ENCODE measurements around the genes RPL22L1 and TMEM212.

DNA sequence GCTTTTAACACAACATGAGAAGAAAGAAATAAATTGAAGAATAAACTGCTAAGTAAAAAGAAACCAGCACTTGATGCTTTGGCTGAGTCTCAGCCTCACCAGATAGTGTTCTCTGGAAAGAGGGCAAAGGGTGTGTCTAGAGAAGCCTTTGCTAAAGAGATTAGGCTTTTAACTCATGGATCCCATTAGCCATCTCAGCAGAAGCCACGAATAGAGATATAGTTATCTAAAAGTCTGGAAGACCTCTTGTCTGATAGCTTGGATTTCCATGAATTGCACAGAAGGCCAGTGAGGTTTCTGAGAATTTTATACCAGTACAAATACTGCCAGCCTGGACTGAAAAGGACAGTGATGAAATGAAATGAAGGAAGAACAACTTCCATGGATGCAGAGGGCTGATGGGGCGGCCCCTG lies 91.4 kb downstream of the RPL22L1 start:
- PRO-cap: no peak

DNA sequence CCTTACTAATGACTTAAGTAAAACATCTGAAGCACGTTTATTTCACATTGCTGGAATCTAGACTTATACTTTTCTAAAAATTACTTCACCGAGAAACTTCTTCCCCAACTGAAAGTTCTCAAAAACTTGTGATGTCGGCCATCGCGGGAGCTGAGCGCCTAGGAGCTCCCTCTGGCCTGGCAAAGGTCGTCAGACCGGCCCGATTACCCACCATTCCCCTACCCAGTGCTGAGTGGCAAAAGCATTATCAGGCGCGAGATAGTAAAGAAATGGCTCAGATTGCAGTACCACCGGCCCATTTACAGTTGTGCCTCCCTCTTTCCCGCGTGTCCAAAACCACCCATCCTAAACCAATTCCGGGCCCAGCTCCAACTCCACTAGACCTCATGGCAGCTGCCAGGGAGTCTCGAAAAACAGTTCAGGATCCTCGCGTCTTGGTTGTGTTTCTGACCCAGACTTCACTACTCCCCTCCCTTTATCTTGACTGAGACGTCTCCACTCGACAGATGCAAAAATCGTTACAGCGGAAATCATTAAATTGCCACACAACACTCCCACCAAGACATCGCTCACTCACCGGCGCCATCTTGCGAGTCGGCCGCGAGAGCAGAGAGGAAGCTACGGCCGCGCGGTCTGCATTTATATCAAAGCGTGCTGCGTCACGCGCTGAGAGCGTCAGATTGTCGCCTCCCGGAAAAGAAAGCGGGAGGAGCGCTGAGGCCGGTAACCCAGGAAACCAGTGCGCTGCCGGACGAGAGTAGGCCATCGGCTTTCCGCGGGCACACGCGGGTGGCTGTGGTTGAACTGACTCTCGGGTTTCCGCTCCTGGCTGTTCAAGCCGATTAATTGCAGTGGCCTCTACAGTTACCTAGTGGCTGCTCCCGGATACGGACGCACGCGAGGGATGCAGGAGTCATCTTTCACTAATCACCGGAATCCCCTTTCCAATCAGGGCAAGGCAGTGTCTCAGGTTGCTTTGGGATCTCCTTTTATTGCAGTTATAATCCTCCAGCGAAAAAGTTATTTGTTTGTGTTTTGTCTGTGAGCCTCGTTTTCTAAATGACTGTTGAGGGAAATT lies at the start of gene RPL22L1:
RPL22L1 (minus strand) TSS at position 614 of the 1,078 bp plus-strand sequence.
- PRO-cap: bidirectional peak, plus-strand start at position 863 of the sequence, minus-strand start at position 614 of the sequence

GRCh38 chr3:171017178-171017578 lies 9.3 kb downstream of the SLC2A2 start:
- PRO-cap: no peak

GRCh38 chr3:171255168-171255890 lies 204.9 kb downstream of the TNIK start:
- PRO-cap: unidirectional peak, plus-strand start at chr3:171255441

- PRO-cap: bidirectional peak, plus-strand start at chr3:171491731, minus-strand start at chr3:171491559
These were observed 31.2 kb upstream of the TNIK start for GRCh38 chr3:171491428-171491839.

GRCh38 chr3:171810906-171812044 lies 992 bp upstream of the PLD1 start:
- PRO-cap: no peak

DNA sequence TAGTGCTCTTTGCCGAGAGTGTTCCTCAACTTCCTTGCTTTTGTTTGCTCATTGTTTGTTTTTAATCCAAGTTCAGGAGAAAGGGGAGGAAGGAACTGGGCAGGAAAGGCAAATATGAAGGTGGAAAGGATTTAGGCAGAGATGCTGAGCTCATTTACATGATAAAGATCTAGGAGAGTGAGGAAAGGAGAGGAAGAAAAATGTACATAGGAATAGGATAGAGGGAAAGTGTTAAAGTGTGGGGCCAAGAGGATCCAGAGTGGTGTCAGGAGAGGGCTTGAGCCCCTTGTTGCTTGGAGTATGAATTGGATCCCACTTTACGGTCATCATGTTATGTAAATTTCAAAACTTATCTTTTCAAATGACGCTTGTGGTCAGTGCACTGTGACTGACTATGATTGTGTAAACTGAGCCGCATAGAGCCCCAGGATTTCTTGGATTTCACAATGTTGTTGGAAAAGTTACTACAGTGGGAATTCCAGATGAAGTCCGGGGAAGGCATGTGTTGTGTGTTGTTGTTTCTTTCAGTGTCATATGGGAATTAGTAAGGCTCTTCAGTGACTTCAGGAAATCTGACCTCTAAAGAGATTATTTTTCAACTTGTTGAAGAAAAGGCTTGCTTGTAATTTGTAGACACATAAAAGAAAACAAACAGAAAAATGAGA lies 15.1 kb upstream of the PLD1 start:
- PRO-cap: no peak

DNA sequence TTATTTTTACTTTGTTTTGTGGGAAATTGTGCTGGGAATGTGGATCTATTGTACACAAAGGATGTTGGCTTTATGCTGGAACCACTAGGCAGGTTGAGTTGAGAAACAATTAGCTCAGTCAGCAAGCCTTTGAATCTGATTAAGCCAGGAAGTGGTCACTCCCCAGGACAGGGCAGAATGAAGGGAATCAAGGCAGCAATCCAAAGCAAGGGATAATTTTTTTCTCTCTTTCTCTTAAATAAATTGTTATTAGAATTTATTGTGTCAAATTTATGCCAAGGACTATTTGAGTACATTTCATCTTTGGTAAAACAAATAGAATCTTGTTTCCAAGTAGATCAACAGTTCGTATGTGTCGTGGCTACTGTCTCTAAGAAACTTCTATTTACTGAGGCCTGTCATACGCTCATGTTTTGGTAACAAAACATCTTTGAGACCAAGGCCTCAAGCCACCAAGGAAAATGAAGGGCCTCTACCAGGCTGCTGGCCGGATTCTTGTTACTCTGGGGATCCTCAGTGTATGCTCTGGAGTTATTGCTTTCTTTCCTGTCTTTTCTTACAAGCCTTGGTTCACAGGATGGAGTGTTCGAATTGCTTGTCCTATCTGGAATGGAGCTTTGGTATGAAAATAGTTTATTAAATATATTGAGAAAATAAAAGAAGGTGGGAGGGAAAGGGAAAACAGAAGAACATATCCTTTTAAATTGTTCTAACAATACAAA lies at the start of gene TMEM212:
TMEM212 (plus strand) TSS at position 427 of the 722 bp plus-strand sequence.
- PRO-cap: no peak

GRCh38 chr3:171972745-171973239 lies 66.6 kb upstream of the FNDC3B start:
- PRO-cap: no peak

DNA sequence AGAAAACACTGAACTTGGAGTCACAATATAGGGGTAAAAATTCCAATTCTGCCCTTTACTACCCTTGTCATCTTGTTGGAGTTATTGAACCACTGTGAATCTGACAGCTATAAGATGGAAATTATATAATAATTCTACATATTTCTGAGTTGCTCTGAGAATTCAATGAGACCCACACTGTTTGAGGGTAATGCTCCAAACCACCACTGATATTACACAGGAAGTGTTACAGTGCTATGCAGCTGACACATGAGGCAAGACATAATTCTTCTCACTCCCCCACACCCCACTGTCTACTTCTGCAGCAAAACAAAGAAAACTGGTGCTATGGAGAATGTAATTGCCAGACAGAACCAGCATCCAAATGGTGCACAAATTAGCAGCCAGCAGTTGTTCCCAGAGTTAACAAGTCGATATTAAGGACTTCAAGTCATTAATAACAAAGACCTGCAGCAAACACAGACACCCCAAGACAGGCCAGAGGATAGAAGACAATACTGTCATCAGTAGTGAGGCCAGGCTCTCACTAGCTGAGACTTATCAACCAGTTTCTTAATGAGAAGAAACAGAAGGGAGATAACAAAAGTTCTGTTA lies 58.9 kb upstream of the FNDC3B start:
- PRO-cap: bidirectional peak, plus-strand start at position 343 of the sequence, minus-strand start at position 208 of the sequence

- PRO-cap: no peak
These were observed 30.9 kb downstream of the FNDC3B start for GRCh38 chr3:172070029-172070886.

GRCh38 chr3:172078488-172079181 lies 39.3 kb downstream of the FNDC3B start:
- PRO-cap: no peak

GRCh38 chr3:172079182-172079592 lies 39.8 kb downstream of the FNDC3B start:
- PRO-cap: no peak

DNA sequence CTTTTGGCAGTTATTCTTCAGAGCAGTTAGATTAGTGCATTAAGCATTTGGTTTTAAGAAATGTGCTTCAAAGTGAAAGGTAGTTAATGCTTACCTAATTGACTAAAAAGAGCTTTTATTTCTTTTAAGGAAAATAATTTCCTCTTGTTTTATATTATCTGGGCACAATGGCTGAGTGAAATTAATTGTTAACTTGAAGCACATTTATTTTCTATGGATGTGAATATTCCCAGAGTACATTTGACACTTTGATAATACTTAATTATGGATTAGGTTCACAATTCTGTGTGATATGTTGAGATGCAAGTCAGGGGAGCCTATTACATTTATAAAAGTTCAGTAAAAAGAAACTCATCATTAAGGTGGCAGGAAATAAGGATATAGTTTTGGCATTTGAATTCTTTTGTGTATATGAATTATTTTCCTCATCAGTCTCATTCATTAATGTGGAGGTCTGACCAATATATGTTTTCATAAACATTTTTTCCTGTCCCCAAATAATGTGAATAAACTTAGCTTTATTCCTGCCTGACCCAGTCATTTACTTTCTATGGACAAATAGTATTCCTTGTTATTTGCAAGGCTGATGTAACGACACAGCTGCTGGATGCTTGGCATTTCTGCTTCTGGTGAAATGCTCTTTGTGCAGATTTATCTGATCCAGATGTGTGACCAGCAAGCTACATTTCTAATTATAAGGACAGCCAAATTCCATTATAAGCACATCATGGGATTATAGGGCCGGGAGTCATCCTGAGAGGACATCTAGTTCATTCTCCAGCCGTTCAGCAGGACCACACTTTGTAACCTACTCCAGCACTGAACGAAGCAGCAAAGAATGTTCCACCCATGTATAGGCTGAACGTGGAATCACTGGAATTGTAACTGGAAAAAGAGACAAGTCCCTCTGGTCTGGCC lies 42.6 kb downstream of the FNDC3B start:
- PRO-cap: no peak

DNA sequence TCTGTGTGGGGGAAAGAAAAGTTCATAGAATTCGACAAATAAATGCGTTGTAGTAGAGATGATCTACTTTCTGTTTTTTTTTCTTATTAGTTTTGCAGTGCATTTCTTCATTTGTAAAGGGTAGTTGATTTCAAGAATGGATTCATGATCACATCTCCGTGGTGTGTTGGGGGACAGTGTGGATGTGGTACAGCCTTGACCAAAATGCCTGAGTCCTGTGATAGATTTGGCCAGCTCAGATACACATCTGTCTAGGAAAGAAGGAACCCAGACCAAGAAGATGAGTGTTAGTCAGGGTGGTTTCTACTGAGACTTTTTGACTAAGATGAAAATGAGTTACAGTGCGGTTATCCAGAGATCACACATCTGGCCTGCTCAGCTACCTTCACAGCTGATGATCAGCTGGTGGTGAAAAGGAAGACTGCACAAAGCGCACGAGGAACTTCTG lies 68.0 kb downstream of the FNDC3B start:
- PRO-cap: bidirectional peak, plus-strand start at position 394 of the sequence, minus-strand start at position 279 of the sequence

DNA sequence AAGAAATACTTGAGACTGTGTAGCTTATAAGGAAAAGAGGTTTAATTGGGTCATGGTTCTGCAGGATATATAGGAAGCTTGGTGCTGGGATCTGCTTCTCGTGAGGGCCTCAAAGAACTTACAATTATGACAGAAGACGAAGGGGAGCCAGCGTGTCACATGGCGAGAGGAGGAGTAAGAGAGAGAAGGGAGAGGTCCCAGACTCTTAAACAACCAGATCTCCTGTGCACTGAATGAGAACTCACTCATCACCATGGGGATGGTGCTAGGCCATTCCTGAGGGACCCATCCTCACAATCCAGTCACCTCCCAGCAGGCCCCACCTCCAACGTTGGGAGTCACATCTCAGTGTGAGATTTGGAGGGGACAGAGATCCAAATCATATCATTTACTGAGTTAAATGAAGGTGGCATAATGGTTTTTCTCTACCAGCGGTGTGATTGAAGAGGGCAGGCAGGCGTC lies 104.7 kb downstream of the FNDC3B start:
- PRO-cap: no peak

DNA sequence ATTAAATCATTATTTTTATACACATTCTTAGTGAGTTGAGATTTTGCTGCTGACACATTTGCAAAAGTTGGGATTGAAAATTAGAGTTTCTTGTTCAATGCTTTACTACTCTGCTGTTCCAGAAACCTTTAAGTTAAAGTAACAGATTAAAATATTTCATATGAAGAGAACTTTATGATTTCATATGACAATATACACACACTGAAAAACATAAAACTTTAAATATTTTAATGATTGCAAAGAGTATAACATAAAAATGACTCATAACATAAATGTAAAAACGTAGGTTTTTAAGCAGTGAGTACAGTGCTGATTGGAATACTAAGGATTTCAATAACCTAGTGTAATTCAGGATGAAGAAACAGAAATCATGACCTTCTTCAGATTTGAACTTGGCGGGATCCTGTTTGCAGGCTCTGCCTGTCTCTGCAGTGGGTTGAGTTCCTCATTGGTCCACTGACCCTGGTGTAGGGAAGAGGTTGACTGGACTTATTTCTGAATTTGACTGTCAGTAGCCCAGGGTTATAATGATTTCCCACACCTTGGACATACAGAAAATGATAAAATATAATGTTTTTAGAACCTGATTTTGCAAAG lies 171.6 kb downstream of the FNDC3B start:
- PRO-cap: no peak

DNA sequence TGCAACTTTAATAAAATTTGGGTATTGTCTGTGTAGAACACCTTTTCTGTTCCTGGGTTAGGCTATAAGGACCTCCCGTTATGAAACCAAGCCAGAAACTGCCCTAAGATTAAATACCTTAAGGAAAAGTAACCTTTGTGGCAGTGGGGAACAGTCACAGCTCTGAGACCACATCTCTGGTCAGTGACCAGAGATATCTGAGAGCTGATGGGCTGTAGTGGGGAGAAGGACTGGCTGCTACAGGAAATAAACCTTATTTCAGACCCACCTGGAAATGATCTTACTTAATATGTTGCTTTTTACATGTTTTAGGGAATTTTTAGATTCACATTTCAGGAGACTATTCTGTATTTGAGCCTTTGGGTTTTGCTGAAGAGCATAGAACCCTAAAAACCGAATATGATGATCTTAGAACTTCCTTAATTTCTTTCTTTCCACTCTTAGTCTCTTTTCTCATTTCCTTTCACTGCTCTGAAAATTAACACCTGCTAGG lies 175.9 kb downstream of the GHSR start:
- PRO-cap: no peak

- PRO-cap: no peak
These were observed 168.1 kb downstream of the GHSR start for GRCh38 chr3:172280218-172280585.

GRCh38 chr3:172322628-172323074 lies 125.6 kb downstream of the GHSR start:
- PRO-cap: no peak

Measured in natural killer cell (primary cell).